Measurements from ENCODE around the genes FAM110C, PXDN and TRAPPC12.

DNA sequence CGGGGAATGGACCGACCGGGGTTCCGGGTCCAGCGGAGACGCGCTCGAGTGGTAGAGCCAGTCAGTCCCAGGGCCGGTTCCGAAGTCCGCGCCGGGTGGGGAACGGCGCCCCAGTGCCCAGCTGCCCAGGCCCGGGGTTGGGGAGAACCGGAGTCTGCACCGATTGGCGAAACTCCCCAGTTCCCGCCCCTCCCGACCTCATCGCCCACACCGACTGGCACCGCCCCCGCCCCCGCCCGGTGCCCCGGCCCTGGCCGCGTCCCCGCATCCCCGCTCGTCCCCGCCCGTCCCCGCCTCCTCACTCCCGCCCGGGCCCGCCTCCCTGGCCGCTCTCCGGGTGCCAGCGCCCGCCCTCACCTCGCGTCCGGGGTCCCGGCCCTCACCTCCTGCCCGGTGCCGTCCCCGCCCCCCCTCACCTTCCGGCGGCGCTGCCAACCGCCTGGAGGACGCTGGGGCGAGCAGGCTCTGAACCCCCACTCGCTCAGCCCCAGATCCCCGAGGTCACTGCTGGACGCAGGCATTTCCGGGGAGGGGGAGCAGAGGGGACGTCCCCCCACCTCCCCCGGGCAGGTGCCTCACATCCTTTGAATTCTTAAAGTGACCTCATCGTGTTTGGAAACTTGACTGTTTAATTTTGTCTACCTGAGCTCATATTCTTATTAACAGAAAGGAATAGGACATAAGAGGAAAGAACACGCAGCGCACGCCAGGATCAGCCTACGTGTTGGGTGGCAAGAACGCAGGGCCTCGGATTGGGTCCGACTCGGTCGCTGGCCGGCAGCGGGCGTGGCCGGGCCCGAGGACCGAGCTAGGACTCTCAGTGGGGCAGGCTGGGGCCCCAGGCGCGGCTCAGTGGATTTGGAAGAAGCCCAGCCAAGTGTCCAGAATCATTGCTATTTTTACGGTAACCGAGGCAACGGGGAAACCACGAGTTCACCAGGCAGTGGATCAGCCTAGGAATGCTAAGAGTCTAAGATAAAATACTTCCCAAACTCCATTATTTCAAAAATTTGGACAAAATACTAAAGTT lies at the start of gene FAM110C:
TSS of gene FAM110C (minus strand) at position 115 of the 1,030 bp plus-strand sequence.
- PRO-cap, 4 experiments = peak in 2 of 4 experiments; most common plus-strand start position 415 of the sequence (in 2); most common minus-strand start position 115 of the sequence (in 1)
- RAMPAGE, long total RNA, 4 experiments = no peak in any of the 4 experiments

GRCh38 chr2:447088-447762 lies 159.3 kb upstream of the ALKAL2 start:
- PRO-cap, 4 experiments = no peak in any of the 4 experiments
- RAMPAGE, long total RNA, 4 experiments = no peak in any of the 4 experiments

DNA sequence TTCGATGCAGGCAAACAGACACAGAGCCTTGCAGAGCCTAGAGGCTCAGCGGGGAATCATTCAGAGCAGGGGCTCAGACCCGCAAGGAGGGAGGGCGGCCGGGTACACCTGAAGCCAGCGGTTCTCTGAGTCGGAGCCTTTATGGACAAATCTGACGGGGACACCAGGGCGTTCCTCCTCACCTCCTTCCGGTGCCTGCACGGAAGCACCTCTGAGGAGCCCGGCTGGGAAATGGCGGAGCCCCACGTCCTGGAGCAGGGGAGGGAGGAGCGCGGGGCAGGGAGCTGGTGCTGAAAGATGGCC lies 193.5 kb upstream of the ALKAL2 start:
- PRO-cap, 4 experiments = no peak in any of the 4 experiments
- RAMPAGE, long total RNA, 4 experiments = no peak in any of the 4 experiments

GRCh38 chr2:893190-893737 lies 57.4 kb upstream of the SNTG2 start:
- PRO-cap, 4 experiments = no peak in any of the 4 experiments
- RAMPAGE, long total RNA, 4 experiments = no peak in any of the 4 experiments

DNA sequence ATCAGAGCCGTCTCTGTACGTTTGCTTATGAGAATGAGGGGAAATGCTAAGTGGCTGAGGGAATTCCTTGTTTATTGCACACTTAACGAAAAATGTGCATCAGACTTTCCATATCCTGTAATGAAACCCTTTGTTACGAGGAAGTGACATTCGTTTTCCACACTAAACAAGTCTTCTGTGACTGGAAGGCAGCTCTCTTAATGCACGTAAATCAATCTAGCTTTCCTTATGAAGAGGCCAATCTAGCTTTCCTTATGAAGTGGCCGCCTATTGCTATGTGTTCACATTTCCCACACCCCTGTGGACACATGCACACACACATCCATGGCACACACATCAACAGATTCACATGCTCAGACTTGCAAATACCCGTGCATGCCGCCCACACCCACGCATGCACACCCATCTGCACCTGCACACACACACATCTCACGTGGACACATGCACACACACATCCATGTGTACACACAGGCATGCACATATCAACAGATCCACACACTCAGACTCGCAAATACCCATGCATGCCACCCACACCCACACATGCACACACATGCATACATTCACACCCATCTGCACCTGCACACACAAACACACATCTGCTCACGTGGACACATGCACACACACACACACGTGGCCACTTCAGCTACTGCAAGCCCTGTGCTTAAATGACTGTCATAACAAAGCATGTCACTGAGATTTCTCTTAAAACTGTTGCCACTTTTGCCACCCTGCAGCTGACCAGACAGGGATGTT lies 186.4 kb downstream of the SNTG2 start:
- PRO-cap, 4 experiments = no peak in any of the 4 experiments
- RAMPAGE, long total RNA, 4 experiments = no peak in any of the 4 experiments

GRCh38 chr2:1162684-1163662 lies 212.3 kb downstream of the SNTG2 start:
- PRO-cap, 4 experiments = no peak in any of the 4 experiments
- RAMPAGE, long total RNA, 4 experiments = no peak in any of the 4 experiments

DNA sequence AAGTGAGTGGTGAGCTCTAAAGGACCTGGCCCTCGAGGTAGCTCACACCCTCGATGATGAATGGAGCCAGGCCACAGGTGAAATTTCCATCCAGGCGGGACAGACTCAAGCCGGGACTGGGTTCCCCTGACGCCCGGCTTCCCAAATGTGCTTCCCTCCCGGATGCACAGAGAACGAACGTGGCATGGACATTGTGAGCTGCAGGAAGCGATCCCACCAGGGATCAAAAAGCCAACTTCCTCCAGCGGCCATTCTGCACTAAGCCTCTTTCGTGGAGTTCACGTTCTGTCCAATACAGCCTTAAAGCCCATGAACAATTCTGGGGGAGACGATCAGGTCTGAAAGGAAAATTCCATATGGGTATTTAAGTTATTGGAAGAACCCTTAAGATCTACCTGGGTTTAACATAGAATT lies 35.5 kb downstream of the TPO start:
- PRO-cap, 4 experiments = peak in 4 of 4 experiments; most common minus-strand start position 118 of the sequence (in 3)
- RAMPAGE, long total RNA, 4 experiments = no peak in any of the 4 experiments

GRCh38 chr2:1508979-1509444 lies 95.7 kb downstream of the TPO start:
- PRO-cap, 4 experiments = peak in 1 of 4 experiments; most common minus-strand start chr2:1509256 (in 1)
- RAMPAGE, long total RNA, 4 experiments = start-site peak on the minus strand in 1 of 4 experiments, at chr2:1509179-1509298 at its widest, 15 reads per replicate

DNA sequence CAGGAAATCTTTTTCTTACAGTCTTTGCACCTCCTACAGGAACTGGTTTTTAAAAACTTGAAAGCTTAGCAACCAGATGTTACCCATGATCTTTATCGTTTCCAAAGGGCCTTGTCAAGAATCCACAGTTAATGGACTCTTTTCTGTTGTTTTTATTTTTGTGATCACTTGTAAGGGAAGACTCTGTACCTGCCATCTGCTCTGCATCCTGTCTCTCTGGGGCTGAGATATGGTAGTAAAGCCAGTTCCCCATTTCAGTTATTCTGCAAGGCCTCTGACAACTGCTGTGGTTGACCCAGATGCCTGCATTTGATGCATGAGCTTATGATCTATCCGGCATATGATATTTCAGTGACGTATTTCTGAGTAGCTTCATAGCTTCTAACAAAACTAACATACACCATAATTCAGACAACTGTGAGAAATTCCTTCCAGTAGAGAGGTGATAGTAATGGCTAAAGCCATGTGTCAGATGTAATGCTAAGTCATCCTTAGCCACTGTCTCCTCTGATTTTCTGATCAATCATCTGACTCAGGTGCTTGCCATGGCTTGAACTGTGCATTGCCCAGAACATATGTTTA lies 105.1 kb downstream of the TPO start:
- PRO-cap, 4 experiments = no peak in any of the 4 experiments
- RAMPAGE, long total RNA, 4 experiments = no peak in any of the 4 experiments

- PRO-cap, 4 experiments = no peak in any of the 4 experiments
- RAMPAGE, long total RNA, 4 experiments = no peak in any of the 4 experiments
Observed at GRCh38 chr2:1609732-1609961, 134.7 kb downstream of the PXDN start.

- PRO-cap, 4 experiments = no peak in any of the 4 experiments
- RAMPAGE, long total RNA, 4 experiments = no peak in any of the 4 experiments
Observed at GRCh38 chr2:1643360-1643772, 100.9 kb downstream of the PXDN start.

DNA sequence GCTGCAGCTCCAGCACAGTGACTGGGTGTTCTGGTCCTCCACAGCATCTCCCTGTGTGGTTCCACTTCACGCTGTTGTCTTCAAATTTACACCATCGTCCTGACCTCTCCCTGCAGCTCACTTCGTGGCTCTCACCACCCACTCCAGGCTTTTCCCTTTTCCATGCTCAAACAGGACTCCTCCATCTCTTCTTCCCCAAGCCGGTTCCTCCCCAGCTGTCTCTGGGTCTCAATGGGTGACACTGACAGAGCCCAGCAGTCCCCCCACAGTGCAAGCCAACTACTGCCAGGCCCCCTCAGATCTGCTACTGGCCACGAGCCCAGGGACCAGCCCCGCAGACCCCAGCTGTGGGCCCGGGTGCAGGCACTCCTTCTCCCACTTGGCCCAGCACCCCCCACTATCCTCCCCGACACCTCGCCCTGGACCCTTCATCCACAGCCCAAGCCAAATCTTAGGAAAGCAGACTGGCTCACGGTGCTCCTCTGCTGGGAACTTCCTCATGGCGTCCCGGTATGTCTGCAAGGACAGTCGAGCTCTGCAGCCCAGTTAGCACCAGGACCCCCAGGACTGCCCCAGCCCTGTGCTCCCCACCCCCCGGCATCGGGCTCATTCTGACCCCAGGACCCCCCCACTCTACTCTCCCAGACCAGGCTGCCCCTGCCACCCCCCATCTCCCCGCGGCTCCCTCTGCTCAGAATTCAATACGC lies 86.0 kb downstream of the PXDN start:
- PRO-cap, 4 experiments = no peak in any of the 4 experiments
- RAMPAGE, long total RNA, 4 experiments = no peak in any of the 4 experiments

GRCh38 chr2:1728669-1729222 lies 15.6 kb downstream of the PXDN start:
- PRO-cap, 4 experiments = no peak in any of the 4 experiments
- RAMPAGE, long total RNA, 4 experiments = no peak in any of the 4 experiments

DNA sequence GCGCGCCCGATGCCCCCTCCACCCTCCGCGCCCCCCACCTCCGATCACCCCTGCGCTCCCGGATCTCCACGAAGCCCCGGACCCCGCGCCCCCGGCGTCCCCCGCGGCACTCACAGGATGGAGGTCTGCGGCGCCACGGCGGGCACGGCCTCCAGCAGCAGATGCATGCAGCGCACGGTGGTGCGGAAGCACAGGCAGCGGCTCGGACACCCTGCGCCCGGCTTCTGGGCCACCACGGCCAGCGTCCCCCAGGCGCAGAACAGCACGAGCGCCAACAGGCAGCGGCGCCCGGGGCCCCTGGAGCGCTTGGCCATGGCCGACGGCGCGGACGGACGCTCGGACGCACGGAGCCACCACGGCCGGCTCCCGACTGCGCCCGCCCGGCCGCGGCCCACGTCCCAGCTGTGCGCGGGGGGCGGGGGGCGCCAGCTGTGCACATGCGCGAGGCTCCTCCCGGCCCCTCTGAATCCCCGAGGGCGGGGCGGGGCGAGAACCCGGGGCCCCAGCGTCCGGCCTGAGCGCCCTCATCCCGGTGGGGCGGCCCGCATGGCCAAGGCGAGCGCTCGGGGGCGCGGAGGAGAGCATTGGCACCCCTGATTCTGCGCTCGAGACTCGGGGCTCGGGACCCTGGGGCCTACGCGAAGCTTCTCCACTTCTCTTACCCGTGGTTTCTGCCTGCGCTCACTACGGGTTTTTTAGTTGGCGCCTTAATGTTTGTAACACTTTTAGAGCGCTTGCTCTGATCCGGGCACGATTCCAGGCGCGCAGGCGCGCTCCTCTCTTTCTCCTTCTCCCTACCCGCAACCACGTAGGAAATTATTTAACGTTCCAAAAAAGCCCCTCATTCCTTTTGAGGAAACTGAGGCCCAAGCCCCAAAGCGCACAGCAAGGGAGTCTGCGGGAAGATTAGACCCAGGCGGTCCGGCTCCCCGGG lies at the start of gene PXDN:
TSS of gene PXDN (minus strand) at position 374 of the 934 bp plus-strand sequence.
- PRO-cap, 4 experiments = peak in 4 of 4 experiments; most common plus-strand start position 527 of the sequence (in 3); most common minus-strand start position 372 of the sequence (in 4)
- RAMPAGE, long total RNA, 4 experiments = no peak in any of the 4 experiments

GRCh38 chr2:2743305-2743664 lies 412.2 kb upstream of the MYT1L start:
- PRO-cap, 4 experiments = no peak in any of the 4 experiments
- RAMPAGE, long total RNA, 4 experiments = no peak in any of the 4 experiments

GRCh38 chr2:3378164-3378436 lies 482 bp upstream of the EIPR1 start:
- PRO-cap, 4 experiments = no peak in any of the 4 experiments
- RAMPAGE, long total RNA, 4 experiments = no peak in any of the 4 experiments

DNA sequence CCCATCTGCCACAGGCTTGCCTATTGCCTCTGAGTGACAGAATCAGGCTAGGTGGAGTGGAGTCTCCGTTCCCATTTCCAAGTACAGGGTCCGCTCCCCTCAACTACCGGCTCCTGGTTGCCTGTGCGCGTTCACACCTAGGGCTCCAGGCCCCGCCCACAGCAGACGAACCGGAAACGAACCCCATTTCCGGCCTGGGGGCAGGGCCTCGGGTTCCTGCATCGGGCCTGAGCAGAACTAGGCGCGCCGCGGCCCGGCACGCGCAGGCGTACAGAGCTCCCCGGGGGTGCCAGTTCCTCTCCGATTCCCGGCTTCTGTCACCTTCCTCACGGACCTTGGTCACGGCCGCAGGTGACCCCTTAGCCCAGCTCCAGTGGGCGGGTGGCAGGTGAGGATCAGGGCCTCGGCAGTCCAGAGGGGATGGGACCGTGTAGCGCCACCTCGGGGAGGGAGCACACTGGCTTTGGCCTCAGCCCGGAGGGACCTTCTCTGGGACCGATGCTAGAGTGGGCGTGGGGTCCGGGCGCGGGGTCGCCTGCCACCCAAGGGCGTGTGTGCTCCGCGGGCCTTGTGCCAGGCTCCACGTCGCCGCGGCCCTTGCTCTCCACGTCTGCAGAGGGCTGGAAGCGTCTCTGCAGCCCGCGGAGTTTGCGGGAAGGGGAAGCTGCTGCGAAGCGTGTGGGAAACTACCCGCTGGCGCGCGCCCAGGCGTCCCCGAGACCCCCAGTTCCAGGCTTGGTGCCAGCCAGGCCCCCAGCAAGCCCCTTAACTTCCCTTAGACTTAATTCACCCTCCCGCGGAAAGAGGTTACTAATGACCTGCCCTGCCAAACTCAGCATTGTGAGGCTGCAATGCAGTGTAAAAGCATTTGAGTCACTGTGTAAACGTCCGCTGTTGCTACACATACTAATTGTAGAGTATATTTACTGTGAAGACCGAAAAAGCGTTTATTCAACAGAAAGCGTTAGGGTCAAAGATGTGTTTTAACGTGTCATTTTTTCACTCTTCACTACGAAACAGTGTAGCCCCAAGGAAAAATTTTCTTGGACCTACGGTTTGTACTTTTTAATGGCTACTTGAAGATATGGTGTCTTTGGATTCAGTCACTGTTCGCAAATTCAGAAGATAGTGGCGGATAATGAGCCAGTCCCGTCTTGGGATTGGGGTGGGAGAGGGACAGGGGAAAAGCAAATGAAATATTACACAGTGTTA lies at the start of gene TRAPPC12:
TSS of gene TRAPPC12 (plus strand) at position 206 of the 1,212 bp plus-strand sequence.
- PRO-cap, 4 experiments = peak in 4 of 4 experiments; most common plus-strand start position 234 of the sequence (in 4); most common minus-strand start position 612 of the sequence (in 3)
- RAMPAGE, long total RNA, 4 experiments = start-site peak on the plus strand in 2 of 4 experiments, centred at positions 252 to 270 of the sequence, 86 to 139 reads per replicate

- PRO-cap, 4 experiments = no peak in any of the 4 experiments
- RAMPAGE, long total RNA, 4 experiments = no peak in any of the 4 experiments
Observed at GRCh38 chr2:3449630-3450260, 69.6 kb downstream of the ADI1 start.

- PRO-cap, 4 experiments = no peak in any of the 4 experiments
- RAMPAGE, long total RNA, 4 experiments = no peak in any of the 4 experiments
Observed at GRCh38 chr2:3465575-3466500, 53.5 kb downstream of the ADI1 start.

DNA sequence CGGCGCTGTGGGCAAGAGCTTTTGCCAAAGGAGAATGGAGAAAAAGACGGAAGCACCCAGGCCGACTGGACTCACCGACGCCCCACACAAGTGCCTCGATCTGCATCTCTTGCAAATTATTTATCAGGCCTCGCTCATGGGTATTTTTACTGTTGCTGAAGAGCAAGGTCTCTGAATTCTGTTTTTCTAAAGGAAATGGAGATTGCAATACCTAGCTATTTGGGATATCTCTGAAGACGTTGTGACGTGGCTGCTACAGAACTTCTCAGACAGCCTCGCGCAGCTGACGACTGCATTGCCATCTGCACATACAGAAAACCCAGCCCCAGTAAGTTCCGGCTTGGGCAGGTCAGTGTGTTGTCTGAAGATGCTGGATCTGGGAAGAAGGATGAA lies 52.1 kb downstream of the ADI1 start:
- PRO-cap, 4 experiments = no peak in any of the 4 experiments
- RAMPAGE, long total RNA, 4 experiments = no peak in any of the 4 experiments